ENCODE results near the gene TLR1.

GRCh38 chr4:37754101-37754831 lies 68.1 kb upstream of the RELL1 start:
- RRBS: no CpG with 5 or more reads among the region's 12 CpGs

DNA sequence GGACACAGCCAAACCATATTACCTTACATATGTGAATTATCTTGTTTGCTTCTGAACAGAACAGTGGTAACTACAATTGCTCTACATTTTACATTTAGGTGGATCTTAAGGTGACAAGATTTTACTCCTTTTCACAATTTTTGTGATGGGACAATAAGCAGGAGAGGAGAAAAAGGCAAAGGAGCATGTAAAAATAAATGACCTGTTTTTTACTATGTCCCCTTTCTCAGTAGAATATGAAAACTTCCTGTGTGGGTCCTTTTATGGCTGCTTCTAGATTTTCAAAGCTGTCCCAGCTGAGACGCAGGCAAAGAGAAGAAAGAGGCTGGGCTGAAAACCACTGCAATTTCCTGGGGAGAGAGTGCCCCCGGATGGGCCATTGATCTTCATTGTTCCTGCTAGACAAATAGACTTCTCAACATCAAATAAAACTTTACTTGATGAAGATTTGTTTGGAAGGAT lies 45.8 kb upstream of the PGM2 start:
- RRBS: no CpG with 5 or more reads among the region's 2 CpGs

GRCh38 chr4:37977745-37978186 lies 17.6 kb downstream of the PTTG2 start:
- RRBS: 3% methylated on average over 9 of the region's 34 CpGs

DNA sequence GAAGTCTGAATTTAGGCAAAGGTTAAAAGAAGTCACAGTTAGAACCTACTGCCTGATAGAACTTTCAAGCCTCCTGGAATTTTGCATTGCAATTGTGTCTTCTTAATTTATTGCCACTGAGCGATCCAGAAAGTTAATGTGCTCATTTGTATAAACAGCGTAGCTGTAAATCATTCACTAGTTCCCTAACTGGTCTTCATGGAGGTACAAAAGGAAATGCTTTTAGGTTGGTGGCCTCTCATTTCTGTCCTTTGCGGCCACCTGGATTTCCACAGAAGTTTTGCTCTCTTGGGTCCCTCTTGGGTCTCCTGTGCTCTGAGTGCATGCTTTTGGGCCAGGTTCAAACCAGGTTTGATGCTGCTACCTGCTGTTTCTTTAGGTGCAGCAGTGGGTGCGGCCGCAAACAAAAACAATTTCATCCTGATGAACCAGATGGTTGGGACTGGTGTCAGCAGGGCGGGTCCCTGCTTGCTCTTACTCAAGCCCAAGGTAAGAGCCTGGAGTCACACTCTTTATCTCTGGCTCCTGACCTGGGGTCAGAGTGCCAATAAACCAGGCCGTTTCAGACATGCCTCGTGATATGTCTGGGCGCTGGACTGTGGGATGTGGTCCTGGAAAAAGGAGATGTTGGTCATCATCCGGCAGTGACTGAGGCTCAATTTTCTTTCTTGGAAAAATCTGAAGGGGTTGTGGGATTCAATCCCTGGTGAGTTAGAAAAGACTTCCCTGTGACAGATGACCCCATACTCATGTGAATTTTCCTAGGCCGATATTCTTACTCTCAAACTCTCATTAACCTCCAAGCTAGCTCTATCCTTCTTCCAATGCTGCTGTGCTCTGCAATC lies 270.1 kb downstream of the PTTG2 start:
- RRBS: no CpG with 5 or more reads among the region's 11 CpGs

- RRBS: no CpG with 5 or more reads among the region's 8 CpGs
Measured at GRCh38 chr4:38242809-38243773, 282.9 kb downstream of the PTTG2 start.

GRCh38 chr4:38263772-38264481 lies 303.7 kb downstream of the PTTG2 start:
- RRBS: no CpG with 5 or more reads among the region's 8 CpGs

GRCh38 chr4:38328906-38329247 lies 335.1 kb upstream of the KLF3 start:
- RRBS: no CpG with 5 or more reads among the region's 5 CpGs

DNA sequence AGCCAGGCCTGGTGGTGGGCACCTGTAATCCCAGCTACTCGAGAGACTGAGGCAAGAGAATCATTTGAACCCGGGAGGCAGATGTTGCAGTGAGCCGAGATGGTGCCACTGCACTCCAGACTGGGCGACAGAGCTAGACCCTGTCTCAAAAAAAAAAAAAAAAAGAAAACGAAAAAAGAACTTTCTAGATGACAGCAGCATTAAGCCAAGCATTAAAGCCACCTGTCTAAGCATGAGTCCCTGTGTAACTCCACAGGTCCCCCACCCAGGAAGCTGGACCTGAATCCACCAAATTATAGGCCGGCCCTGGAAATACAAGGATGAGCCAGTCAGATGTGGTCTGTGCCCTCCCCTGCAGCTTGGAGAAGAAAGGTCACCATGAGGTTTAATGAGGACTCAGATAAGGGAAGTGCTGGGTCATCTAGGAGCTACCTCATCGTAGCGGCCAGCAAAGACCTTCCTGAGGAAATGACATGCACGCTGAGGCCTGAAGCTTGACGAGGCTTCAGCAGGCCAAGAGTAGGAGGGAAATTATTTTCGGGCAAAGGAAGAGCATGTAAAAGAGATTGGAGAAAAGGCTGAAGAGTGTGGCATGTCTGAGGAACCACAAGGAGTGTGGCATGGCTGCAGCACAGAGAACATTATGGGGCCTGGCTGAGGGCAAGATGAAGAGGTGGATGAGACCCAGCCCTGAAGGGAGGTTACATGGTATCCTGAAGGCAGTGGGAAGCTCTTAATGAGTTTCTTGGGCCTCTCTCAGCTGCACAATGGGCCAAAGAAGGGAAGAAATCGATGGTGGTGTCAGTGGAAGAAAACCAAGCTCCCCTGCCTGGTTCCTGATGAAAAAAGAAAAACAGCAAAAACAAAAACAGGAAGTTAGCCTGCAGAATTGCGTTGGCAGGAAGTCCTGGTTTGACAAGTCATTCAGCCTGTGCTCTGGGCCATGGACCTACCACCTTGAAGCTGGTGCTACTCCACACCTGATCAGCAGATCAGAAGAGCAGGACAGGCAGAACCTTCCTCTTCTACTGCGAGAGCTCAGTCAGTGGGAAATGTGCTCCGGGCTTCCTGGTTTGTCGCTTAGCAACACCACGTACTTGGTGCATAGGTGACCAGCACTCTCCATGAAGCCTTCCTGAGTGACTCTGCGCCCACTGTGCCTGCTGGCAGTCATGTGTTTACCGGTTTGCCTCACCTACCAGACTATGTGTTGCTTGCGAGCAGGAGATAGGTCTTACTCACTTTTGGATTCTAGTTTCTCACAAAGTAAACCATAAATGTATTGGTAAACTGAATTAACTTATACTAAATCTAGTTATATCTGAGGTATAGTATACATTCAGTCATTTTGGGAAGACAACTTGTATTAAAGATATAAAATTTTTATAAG lies 134.6 kb upstream of the KLF3 start:
- RRBS: no CpG with 5 or more reads among the region's 20 CpGs

DNA sequence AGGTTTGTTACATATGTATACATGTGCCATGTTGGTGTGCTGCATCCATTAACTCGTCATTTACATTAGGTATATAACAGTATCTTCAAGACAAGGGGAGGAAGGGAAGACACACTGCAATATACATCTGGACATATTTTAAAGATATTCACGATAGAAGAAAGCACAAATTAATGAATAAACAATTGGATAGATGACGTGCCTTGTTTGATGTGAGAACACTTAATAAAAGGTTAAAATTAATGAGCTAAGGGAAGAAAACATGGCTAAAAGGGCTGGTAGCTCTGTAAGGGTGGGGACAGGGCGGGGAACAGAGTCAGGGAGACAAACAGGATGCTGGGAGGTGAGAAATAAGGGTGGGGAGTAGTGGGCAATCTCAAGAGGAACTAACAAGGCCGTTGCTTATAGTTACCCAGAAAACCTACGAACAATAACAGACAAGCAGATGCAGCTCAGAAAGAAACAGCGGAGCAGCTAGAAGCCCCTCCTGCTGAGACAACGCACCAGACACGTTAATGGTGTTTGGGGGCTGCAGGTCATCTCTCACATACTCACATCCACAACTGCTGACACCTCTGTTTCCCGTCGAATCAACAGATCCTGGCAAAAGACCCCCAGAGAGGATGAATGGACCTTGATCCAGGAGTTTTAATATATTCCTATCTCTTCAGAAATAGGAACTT lies 9.8 kb upstream of the KLF3 start:
- RRBS: no CpG with 5 or more reads among the region's 11 CpGs

GRCh38 chr4:38674108-38675327 lies 10.5 kb downstream of the KLF3 start:
- RRBS: no CpG with 5 or more reads among the region's 14 CpGs

- RRBS: no CpG with 5 or more reads among the region's 11 CpGs
Measured at GRCh38 chr4:38752311-38753018, 30.3 kb downstream of the TLR10 start.

DNA sequence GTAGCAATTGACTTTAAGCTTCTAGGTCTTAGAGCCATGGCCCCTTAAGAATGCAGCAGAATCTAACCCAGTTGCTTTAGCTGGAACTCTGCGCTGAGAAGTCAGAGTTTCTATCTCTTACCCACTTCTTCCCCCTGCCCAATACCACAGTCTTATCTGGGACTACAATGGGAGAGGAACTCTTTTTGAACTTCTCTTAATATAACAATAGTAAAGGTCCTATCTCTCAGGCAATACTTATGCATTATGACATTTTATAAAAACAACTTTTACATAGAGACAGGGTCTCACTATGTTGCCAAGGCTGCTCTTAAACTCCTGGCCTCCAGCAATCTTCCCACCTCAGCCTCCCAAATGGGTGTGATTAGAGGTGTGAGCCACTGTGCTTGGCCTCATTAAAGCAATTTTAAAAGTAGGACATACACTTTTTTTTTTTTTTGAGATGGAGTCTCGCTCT lies 1.8 kb downstream of the TLR10 start:
- RRBS: no CpG with 5 or more reads among the region's 2 CpGs

- RRBS: no CpG with 5 or more reads among the region's 8 CpGs
Measured at GRCh38 chr4:38804706-38805332, at the start of gene TLR1. Gene TLR1, minus strand, starts transcription at chr4:38804791.

DNA sequence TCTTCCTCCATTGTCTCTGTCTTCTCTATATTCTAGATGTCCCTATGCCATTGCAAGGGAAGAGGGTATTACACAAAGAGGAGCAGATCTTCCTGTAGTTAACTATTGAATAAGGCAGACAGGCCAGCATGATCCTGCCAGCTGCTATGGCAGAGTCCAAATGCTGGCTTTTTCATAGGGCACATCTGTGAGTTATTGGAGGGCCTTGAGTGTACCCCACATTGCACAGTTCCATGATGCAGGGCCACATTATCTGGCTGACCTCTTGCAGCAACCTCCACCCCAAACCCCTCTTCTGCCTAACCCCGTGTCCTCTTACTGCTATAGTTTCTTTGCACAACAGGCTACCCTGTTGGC lies 20.8 kb upstream of the TLR1 start:
- RRBS: no CpG with 5 or more reads among the region's 1 CpG

DNA sequence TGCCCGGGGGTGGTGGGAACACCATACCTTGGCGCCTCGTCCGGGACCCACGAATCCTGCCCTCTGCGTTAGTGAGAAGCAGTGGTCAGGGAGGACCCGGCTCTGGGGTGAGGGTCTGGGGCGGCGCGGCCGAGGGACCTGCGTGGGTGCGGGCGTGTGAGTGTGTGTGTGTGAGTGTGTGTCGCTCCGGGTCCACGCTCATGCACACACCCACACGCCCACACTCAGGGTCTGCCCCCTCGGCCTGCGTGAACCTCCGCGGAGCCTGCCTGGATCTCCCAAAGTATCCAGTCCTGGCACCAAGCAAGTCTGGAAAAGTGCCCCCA lies 256 bp downstream of the FAM114A1 start:
- RRBS: 1% methylated on average over 13 of the region's 22 CpGs

GRCh38 chr4:38950243-38950500 lies 82.0 kb downstream of the TMEM156 start:
- RRBS: no CpG with 5 or more reads among the region's 2 CpGs

- RRBS: no CpG with 5 or more reads among the region's 8 CpGs
Measured at GRCh38 chr4:39125013-39125637, 57.2 kb upstream of the WDR19 start.

GRCh38 chr4:39412895-39413185 lies 6.1 kb downstream of the KLB start:
- RRBS: no CpG with 5 or more reads among the region's 4 CpGs

- RRBS: 27% methylated on average over 13 of the region's 77 CpGs
Measured at GRCh38 chr4:39446583-39447698, 11.8 kb downstream of the RPL9 start.

DNA sequence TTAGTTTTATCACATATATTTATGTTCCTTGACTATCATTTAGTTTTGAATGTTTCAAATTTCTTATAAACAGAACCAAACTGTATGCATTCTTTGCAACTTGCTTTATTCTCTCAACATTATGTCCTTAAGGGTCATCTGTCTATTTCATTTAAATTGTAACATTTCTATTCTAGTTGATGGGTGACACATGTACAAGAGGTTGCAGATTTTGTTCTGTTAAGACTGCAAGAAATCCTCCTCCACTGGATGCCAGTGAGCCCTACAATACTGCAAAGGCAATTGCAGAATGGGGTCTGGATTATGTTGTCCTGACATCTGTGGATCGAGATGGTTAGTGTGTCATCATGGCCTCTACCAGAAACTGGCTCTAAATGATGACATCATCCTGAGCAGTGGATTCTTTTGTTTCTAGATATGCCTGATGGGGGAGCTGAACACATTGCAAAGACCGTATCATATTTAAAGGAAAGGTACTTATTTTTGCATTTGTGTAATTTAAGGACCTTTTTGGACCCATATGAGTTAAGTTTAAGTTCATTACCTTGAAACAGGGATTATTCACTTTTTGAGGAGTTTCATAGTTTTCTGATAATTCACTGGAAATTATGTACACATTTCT lies 6.1 kb downstream of the LIAS start:
- RRBS: no CpG with 5 or more reads among the region's 2 CpGs

Measured in AG04449 (cell line).